ENCODE measurements around a stretch of chr7.

GRCh38 chr7:157241679-157242373, 95.0 kb upstream of the DNAJB6 start:
- PRO-cap = no peak

GRCh38 chr7:157338511-157339170, 1.8 kb downstream of the DNAJB6 start:
- PRO-cap = no peak

- PRO-cap = no peak
These were observed 277.1 kb downstream of the DNAJB6 start for GRCh38 chr7:157613806-157614337.

DNA sequence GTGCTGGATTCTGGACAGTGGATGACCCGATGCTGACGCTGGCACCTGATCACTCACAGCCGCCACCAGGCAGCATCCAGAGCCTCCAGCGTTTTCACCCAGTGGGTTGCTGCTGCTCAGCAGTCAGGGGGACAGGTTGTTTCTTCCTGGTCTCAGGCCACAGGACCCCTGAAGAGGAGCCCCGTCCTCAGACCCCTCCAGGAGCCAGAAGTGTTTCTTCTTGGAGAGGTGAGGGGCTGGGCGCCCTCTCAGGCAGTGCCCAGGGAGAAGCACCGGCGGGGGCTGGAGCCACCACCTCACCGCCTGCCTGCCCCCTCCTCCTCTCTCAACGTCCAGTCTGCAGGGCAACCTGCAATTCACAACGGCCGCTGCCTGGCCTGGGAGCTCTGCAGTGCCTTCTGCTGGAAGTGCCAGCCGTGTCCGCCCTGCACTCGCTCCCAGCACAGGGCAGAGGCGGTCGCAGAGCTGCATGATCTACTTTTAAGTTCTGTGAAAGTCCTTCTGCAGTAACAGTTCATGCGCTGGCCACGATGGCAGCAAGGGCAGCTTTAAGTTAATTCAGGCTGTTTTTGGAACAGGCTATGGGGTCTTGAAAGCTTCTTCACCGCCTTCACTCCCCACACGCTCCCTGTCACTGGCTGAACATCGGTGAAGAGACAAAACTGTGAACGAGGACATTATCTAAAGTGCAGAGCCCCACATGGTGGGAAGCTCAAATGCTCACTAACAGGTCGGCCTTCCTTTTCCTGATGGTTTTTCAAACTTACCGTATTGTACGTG, 504.0 kb downstream of the DNAJB6 start:
- PRO-cap = no peak

GRCh38 chr7:157906018-157906400, 569.2 kb downstream of the DNAJB6 start:
- PRO-cap = no peak

GRCh38 chr7:158011888-158012387, 575.7 kb downstream of the PTPRN2 start:
- PRO-cap = no peak

DNA sequence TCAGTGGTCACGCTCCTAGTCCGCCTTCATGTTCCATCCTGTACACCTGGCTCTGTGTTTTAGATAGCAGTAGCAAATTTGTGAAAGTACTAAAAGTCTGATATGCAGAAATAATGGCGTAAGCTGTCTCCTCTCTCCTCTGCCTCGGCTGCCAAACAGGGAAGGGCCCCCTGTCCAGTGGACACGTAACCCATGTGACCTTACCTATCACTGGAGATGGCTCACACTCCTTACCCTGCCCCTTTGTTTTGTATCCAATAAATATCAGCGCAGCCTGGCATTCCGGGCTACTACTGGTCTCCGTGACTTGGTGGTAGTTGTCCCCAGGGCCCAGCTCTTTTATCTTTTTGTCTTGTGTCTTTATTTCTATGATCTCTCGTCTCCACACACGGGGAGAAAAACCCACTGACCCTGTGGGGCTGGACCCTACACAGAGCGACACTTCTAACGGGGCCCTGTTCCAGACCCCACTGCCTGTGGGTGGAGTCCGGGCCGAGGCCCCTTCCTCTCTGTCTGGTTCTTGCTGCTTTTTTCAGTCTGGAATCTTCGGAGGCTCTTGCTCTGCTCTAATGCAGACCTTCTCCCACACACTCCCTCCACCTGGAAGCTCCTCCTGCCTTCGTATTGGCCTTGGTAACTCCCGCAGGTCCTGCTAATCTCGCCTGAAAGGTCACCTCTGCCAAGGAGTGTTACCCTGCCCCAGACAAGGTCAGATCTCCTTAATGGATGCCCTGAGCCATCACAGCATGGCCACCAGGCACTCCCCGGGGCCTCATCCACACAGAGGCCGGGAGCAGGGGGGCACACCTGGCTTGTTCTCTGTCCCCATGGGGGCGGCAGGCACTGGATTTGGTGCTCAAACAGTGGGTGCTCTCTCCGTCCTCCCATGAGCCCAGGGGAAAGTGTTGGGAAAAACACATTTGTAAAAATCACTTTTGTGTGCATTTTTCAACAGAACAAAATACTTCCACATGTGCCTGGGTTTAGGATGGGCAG, 531.8 kb downstream of the PTPRN2 start:
- PRO-cap = no peak

DNA sequence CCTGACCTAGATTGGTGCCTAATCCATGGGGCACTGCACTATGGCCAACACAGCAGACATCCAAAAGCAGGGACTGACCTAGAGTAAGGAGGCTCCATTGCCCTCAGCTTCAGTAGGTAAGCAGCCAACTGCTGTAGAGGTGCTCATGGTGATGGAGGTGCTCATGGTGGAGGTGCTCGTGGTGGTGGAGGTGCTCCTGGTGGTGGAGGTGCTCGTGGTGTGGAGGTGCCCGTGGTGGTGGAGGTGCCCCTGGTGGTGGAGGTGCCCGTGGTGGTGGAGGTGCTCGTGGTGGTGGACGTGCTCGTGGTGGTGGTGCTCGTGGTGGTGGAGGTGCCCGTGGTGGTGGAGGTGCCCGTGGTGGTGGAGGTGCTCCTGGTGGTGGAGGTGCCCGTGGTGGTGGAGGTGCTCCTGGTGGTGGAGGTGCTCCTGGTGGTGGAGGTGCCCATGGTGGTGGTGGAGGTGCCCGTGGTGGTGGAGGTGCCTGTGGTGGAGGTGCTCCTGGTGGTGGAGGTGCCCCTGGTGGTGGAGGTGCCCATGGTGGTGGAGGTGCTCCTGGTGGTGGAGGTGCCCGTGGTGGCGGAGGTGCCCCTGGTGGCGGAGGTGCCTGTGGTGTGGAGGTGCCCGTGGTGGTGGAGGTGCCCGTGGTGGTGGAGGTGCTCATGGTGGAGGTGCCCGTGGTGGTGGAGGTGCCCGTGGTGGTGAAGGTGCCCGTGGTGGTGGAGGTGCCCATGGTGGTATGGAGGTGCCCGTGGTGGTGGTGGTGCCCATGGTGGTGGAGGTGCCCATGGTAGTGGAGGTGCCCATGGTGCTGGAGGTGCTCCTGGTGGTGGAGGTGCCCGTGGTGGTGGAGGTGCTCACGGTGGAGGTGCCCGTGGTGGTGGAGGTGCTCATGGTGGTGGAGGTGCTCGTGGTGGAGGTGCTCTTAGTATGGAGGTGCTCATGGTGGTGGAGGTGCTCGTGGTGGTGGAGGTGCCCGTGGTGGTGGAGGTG, 517.2 kb downstream of the PTPRN2 start:
- PRO-cap = no peak

DNA sequence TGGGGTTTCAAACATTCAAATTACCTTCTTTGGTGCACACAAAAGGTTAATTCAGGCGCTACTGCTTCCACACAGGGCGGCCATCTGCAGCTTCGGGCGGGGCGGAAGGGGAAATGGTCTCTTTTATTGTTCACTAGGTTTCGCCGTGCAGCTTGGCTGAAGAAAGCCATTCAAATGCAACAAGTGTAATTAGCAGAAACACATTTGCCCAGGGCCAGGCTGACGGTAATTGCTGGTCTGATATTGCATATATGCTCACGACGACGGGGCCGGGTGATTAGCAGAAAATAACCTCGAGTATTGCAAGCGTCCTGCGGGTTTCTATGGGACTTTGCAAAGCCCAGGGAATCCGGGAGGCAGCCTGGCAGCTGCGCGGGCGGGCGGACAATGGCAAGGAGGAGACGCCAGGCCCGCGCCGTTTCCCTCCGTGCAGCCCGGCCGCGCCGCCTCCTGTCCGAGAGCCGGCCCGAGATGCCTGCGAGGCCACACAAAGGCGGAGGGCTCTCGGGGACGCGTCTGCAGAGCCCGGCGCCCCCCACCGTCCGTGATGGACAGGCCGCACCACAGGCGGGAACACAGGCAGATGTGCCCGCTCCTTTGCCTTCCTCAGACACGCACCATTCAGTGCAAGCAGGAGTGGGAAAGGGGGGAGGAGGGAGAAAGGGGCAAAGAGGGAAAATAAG, 269.9 kb downstream of the PTPRN2 start:
- PRO-cap = no peak

GRCh38 chr7:158583421-158584085, 4.1 kb downstream of the PTPRN2 start:
- PRO-cap = no peak

GRCh38 chr7:158717626-158717904, 13.0 kb upstream of the NCAPG2 start:
- PRO-cap = no peak

DNA sequence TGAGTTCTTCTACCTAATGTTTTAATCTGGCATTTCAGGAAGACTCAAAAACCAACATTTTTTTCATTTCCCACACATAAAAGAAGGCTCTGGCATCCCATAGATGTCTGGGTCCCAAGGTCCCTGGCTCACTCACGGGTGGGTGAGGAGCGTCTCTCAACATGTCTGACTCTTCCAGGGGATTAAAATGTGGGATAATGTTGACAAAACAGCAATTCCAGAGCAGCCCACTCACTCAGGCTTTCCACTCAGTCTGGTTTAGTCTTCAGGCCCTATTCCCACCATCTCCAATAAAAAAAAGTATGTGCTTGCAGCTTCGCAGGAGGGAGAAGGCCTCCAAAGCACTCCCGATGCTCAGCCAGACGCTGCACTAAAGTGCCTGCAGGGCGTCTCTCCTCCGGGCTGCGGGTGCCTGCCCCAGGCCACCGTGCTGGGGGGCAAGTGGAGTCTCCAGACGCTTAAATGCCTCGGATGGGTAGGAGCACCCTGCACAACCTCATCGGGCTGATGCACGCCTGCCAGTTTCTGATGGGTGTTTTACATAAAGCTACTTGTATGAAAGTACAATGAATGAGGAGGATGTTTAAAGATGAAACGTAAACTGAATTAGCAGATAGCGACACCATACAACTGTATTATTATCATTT, 31.2 kb upstream of the NCAPG2 start:
- PRO-cap = no peak

DNA sequence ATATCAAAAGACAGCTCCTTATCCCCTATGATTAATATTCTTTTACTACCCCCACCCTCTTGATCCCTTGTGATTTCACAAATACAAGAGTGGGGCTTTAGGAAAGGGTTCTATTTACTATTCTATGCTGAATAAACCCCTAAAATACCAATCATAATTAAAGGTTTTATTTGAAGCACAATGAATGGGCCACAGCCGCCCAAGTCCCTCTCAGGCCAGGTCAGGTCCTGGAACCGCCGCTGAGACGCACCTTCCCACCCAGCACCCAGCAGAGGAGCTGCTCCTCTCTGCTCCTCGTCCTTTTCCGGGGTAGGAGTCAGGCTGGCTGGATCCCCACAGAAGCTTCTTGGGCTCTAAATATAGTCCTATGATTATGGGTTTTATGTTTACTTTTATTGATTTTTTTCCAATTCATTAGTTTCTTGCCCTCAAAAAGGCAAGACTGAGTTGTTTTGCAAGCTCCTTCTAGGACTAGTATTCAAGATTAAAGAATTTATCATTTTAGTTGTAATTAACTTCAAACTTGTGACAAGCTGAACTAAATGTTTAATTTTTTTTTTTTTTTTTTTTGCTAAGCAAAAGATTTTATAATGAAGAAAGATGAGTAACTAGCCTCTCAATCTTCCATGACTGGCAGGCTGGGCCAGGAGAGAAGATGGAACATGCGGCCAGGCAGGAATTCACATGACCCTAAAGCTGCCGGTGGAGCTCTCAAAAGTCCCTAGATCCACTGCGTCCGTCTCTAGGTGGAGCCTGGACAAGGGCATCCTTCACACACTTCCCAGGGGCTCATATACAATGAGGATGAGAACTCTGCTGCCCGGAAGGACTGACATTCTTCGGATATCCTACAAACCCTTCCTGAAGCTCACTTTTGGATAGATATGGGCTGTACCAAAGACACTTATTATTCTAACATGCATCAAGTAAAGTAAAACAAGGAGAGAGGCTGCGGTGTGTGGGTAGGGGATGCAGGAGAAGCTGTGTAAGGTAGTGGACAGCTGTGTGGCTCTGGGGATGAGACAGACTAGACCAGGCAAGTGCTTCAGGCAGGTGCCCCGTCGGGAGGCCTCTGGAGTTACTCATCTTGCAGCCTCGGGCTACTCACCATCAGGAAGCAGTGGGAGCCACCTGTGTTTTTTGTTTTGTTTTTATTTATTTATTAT, 48.8 kb upstream of the NCAPG2 start:
- PRO-cap = no peak

DNA sequence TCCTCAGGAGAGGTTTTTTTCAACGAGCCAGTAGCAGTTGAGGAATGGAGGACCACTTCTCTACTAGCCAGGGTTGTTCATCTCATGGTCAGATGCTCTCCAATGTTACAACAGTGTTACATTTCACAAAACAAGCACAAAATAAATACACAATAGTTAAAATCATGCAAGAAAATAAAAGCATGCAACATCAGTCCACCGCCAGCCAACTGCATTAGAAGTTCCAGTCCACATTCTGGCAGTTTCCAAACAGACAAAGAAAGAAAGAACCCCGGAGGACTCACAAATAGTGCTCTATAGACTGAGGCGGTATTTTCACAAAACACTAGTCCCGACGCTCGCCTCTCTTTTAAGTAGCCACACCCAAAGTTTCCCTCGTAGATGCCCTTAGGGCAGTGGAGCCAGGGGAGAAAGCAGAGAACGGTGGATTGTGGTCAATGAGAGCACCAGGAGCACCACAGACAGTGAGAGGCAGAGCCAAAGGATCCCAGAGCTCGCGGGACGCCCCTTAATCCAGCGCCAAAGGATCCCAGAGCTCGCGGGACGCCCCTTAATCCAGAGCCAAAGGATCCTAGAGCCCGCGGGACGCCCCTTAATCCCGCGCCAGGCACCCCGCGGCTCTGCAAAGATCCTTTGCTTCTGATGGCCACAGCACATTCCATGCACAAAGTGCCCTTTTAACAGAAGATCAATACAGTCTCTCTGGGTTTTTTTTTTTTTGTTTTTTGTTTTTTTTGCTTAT, 52.6 kb upstream of the NCAPG2 start:
- PRO-cap = no peak

DNA sequence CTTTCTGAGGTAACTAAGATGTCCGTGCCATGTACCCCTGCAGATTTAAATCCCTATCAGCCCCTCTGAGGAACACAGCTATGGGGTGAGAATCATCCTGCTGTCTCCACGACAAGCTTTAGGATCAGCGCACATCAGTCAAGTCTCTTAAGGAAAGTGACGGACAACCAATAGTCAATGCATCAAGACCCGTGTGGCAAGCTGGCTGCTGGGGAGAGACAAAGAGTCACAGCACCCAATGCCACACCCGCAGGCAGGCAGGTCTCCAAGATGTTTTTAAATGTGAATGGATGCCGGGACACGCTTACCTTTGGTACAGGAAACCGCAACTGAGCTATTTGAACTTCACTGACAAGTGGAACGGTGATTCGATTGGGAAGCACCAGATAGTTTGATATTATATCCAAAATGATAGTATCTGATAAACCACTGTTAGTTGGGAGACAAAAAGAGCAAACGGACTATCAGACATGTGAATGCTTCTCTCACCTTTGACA, 61.9 kb downstream of the ESYT2 start:
- PRO-cap = no peak

DNA sequence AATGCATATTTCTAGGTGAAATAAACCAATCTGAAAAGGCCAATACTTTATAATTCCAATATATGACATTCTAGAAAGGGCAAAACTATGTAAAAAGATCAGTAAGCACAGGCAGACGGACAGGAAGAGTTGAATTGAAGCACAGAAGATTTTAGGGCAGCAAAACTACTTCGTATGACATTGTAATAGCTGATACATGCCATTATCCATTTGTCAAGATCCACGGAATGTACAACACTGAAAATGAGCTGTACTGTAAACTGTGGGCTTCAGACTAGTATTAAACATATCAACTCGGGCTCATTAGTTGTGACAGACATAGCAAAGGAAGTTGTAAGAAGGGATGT, 16.2 kb downstream of the ESYT2 start:
- PRO-cap = no peak

GRCh38 chr7:158879321-158880105, 23.2 kb downstream of the DYNC2I1 start:
- PRO-cap = no peak

GRCh38 chr7:158939033-158939776, 82.8 kb downstream of the DYNC2I1 start:
- PRO-cap = no peak

- PRO-cap = no peak
These were observed 83.1 kb downstream of the VIPR2 start for GRCh38 chr7:159061473-159062072.

DNA sequence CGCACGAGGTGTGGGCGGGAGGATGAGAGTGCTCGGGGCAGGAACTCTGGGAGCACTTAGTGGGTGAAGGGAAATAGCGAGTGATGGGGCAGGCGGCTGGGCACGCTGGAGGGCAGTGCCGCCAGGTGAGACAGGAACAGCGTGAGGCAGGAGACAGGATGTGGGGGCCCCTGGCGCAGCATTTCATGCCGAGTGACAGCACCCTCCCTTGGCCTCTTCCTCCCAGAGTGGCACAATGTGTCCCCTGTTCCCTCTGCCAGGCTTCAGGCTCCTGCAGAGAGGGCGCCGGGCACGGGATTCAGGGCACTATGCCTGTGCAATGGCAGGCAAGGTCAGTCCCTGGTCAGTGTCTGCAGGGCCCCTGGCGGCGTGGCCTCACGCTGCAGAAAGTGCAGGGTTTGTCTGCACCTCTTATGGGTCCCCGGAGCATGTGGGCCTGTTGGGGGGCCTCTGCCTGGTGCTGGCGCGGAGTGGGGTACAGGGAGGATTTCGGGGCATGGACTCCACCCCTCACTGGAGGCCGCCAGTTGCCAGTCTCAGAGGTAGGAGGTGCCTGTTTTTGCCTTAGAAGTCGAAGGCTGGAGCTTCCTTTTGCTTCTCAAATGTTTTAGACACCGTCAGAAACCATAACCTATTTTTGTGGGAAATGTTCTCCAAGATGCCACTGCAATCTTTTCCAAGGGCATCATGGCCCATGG, 60.3 kb downstream of the VIPR2 start:
- PRO-cap = no peak